Smooth muscle cell (in vitro differentiated cells): ENCODE measurements around a stretch of chr11.

- RAMPAGE, long total RNA = no peak
These were observed 285.0 kb downstream of the C11orf87 start for GRCh38 chr11:109707052-109707394.

DNA sequence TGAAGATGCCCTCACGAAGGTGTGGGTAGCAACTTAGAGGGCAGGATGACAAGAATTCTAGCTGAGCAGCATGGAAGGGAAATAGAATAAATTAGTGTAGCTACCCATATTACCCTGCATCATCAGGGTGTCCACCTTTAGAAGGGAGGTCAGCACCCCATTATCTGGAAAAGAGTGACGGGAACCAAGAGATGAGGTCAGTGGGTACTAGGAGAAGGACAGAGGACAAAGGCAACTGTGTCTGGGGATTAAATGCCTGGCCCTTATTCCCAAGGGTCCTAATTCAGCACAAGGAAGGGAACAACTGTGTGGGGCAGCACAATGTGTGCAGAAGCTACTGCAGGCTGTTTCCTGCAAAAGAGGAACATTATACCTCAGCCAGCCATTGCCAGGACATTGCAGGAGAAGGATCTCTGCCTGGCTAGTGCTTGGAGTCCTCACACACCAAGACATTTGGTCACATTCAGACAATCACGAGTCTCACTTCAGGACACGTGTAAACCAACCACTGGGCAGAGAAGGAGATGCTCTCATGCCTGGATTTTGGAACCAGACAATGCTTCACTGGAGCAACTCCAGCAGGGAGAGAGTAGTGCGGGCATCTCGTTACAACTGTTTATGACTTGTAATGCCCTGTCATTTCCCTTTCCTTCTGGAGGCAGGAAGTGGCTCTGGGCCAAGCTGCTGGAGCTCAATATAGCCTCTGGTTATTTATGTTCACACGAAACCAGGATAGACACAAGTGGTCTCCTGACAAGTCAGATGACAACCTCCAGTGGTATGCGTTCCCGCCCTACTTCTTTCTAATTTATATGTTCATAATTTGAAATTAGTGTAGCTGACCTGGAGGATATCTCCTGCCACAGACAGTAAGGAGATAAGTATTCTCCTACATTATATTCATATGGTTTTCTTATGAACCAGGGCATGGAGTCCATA lies 24.0 kb upstream of the ZC3H12C start:
- RAMPAGE, long total RNA = no peak

DNA sequence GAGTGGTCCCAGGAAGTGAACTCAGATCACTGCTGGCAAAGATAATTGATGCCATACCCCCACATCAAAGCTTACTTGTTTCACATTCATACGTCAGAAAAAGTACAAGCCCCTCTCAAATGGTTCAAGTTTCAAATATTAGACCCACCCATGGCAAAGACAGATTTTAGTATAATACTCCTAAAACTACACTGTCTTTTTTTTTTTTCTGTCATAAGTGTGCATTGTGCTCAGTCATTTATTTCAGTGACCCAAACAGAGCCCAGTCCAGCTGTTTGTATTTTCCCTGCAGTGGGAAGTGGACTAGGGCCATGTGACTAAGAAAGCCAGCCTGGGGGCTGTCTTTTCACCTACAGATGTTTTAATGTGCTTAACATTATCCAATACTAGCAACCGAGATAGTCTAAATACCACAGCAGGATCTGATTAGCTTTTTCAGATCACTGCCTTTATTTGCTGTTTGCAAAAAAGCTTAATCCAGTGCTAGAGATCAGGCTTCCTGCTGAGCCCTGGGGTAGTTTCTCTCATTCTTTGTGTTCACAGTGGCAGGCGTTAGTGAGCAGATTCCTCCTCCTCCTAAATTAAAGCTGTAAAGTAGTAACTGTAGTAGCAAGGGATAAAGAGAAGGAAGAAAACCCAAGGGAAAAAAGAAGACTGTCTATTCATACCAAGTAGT lies 34.9 kb downstream of the ZC3H12C start:
- RAMPAGE, long total RNA = no peak

GRCh38 chr11:110295640-110296325 lies 631 bp downstream of the RDX start:
- RAMPAGE, long total RNA = no peak

GRCh38 chr11:110349665-110350121 lies 53.3 kb upstream of the RDX start:
- RAMPAGE, long total RNA = no peak

- RAMPAGE, long total RNA = no peak
These were observed 5.0 kb downstream of the FDX1 start for GRCh38 chr11:110434539-110435373.

DNA sequence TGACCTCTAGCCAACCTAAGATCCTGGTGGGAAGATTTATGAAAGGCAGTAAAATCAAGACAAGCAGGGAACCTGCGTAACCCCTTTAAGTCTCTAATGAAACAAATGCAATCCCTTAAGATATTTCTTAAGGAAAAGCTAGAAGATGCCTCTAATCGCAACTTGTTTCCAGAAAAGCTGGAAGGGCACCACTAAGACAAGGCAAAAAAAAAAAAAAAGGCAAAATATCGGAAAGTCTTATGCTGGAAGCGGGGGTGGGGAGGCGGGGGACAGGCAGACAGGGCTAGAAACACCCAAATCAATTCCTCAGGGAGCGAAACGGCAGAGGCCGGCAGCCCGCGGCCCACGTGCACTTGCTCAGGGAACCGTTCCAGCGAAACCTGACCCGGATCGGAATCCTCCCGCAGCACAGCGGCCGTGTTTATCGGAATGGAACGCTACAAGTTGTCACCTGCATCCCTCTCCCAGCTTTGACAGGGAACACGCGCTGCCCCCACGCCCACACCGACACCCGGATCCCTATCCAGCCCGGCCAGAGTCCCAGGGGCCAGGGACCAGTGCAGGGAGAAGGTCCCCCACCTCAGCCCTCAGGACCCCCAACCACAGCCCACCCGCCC lies 1.3 kb downstream of the ARHGAP20 start:
- RAMPAGE, long total RNA = no peak

- RAMPAGE, long total RNA = no peak
These were observed 11.7 kb downstream of the POU2AF3 start for GRCh38 chr11:111309982-111310562.

- RAMPAGE, long total RNA = no peak
These were observed 19.9 kb downstream of the POU2AF1 start for GRCh38 chr11:111359113-111359611.

DNA sequence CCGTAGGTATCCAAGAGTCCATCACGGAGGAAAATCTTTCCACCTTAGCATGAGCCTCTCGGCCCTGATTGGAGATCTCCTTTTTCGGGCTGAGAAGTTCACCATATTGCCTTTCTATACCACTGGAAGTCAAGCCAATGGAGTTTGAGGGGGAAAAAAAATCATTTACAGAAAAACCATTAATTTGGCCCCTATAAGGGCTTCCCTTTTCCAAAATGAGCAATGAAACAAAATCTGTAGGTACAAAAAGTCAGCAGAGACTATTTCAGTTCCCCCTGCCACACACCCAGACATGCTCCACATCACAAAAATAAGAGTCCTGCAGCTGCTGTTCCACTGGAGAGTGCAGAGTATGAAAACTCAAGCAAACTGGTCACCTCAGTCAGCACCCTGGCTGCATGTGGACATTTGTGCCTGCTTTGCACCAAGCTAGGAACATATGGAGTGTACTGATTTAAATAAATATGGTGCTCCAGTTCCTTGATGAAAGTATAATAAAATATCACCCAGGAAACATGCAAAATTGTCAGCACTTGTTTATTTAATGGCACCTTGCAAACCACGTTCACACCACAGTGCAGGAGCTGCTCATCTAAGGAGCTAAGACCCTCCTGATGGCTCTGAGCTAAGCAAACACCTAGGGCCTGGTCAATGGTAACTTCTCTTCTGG lies 15.1 kb downstream of the POU2AF1 start:
- RAMPAGE, long total RNA = no peak

GRCh38 chr11:111541167-111542065 lies 896 bp downstream of the LAYN start:
- RAMPAGE, long total RNA = no peak

- RAMPAGE, long total RNA = no peak
These were observed 22.4 kb downstream of the SIK2 start for GRCh38 chr11:111624502-111625165.

DNA sequence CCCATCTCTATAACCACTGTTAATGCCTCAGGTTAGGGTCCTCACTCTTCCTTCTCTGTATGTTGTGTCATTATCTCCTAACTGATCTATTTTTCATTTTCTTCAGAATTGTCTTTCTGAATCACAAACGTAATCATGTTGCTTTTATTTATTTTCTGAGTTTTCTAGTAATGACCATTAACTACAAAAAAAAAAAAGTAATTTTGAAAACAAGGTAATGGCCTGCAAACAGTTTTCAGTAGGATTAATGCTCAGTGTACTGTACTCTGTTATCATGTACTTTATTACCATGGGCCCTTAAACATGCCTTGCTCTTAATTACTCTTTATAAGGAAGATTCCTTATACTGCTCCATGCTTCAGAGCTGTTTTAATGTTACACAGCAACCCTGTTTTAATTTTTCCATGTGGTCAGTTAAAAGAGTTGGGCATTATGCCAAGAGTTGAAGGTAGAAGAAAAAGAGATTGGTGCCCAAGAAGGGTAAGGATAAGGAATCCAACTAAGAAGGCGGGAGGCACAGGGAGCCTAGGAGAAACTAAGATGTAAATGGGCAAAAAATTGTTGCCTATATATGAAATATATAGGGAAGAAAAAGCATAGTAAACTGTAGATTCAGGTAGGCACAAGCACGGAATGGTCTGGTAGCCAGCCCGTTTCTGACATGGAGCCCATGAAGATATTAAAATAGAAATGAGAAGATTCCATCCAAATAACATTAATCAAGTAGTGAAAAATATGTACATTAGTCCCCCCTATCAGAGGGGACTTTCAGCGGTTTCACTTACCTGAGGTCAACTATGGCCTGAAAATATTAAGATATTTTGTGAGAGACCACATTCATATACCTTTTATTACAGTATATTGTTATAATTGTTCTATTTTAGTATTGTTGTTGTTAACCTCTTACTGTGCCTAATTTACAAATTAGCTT lies 24.5 kb downstream of the SIK2 start:
- RAMPAGE, long total RNA = no peak

DNA sequence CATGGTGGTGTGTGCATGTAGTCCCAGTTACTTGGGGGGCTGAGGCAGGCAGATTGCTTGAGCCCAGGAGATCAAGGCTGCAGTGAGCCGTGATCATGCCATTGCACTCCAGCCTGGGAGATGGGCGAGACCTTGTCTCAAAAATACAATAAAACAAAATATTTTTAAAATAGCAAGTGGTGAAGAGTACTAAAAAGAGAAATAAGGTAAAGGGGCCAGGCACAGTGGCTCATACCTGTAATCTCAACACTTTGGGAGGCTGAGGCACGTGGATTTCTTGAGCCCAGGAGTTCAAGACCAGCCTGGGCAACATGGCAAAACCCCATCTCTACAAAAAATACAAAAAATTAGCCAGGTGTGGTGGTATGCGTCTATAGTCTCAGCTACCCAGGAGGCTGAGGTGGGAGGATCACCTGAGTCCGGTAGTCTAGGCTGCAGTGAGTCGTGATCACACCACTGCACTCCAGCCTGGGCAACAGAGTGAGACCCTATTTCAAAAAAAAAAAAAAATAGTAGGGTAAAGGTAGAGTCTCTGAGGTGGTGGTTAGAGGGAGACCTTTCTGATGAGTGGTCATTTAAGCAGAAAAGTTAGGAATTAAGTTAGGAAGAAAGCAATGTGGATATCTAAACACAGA lies 60.6 kb downstream of the SIK2 start:
- RAMPAGE, long total RNA = no peak

DNA sequence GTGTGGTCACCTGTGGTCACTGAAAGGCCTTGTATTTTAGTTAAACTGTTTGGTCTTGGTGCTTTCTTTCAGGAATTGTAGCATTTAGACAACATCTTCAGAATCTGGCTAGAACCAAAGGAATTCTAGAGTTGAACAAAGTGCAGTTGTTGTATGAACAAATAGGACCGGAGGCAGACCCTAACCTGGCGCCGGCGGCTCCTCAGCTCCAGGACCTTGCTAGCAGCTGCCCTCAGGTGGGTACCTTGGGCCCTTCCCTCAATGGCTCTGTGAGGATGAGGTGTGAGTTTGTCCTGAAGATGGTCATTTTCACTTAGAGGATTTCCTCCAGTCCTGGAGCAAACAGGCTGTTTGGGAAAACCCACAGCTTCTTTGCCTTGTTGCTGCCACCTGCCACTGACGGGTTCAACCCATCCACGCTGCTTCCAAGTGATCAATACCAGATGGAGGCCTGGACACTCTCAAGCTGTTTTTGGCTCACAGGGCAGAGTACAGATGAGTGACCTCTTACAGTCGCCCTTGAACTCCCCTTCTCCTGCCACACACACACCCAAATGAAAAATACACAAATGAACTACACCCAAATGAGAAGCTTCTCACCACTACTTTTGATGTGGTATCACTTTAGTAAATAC lies 45.2 kb downstream of the PPP2R1B start:
- RAMPAGE, long total RNA = no peak

GRCh38 chr11:111733095-111733924 lies 32.9 kb downstream of the PPP2R1B start:
- RAMPAGE, long total RNA = no peak

DNA sequence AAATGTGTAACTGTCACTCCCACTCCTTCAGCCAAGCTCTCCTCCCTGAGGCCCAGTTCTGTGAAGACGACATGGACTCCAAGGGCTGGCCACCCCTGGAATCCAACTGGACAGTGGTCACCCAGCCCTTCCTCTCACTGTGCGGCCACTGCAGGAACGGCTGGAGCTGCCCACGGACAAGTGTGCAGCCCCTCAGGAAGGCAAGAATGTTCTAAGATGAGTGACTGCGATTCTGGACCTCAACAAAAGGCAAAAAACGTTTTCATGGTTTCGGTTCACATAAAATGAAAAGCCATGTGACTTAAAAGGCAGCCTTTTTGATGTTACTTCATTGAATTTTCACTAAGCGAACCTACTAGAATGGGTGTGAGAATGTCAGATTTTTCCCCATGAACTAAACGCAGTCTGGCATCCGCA lies 29.8 kb downstream of the PPP2R1B start:
- RAMPAGE, long total RNA = no peak

- RAMPAGE, long total RNA = no peak
These were observed 29.4 kb downstream of the PPP2R1B start for GRCh38 chr11:111736851-111737161.

- RAMPAGE, long total RNA = no peak
These were observed 523 bp downstream of the PPP2R1B start for GRCh38 chr11:111765494-111766237.

DNA sequence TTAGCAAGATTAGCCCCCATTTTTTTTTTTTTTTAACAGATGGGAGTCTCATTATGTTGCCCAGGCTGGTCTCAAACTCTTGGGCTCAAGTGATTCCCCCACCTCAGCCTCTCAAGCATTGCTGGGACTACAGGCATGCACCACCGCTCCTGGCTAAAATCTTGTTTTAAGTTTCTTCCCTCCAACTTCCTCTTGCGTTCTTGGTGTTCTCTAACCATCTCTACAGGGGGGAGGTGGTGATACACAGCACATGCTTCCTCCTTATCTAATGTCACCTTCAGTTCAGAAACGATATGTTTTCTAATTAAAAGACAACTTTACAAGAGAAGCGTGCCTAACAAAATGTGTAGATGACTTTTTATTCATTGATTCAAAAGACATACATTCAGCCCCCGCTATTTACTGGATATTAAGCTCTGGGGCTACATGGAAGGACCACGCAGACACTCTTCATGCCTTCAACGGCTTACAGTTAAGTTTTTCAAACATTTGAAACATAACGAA lies 1.0 kb upstream of the DLAT start:
- RAMPAGE, long total RNA = no peak